ENCODE measurements around a stretch of chr13.

- PRO-cap: no peak
Observed at GRCh38 chr13:18279762-18280299, 901.8 kb downstream of the TUBA3C start.

GRCh38 chr13:18628220-18628744, 553.3 kb downstream of the TUBA3C start:
- PRO-cap: no peak

DNA sequence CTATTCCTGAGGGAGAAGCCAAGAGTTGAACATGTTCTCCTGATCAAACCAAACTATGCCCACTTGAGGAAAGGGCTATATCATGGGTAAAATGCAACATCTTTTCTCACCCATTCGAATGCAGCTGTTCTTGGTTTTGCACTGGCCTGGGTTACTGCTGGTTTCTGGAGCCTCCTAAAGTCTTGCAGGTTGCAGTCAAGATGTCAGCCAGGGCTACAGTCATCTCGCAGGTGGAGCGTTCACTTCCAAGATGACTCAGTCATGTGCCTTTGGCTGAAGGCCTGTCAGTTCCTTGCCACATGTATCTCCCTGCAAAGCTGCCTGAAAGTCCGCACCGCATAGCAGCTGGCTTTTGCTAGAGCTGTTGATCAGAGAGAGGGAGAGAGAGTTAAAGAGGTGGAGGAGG, 57.8 kb upstream of the TUBA3C start:
- PRO-cap: no peak

GRCh38 chr13:19601735-19602934, 31.3 kb upstream of the MPHOSPH8 start:
- PRO-cap: bidirectional peak, plus-strand start at chr13:19601898, minus-strand start at chr13:19601828; bidirectional peak, plus-strand start at chr13:19602164, minus-strand start at chr13:19601985; bidirectional peak, plus-strand start at chr13:19602655, minus-strand start at chr13:19602634

DNA sequence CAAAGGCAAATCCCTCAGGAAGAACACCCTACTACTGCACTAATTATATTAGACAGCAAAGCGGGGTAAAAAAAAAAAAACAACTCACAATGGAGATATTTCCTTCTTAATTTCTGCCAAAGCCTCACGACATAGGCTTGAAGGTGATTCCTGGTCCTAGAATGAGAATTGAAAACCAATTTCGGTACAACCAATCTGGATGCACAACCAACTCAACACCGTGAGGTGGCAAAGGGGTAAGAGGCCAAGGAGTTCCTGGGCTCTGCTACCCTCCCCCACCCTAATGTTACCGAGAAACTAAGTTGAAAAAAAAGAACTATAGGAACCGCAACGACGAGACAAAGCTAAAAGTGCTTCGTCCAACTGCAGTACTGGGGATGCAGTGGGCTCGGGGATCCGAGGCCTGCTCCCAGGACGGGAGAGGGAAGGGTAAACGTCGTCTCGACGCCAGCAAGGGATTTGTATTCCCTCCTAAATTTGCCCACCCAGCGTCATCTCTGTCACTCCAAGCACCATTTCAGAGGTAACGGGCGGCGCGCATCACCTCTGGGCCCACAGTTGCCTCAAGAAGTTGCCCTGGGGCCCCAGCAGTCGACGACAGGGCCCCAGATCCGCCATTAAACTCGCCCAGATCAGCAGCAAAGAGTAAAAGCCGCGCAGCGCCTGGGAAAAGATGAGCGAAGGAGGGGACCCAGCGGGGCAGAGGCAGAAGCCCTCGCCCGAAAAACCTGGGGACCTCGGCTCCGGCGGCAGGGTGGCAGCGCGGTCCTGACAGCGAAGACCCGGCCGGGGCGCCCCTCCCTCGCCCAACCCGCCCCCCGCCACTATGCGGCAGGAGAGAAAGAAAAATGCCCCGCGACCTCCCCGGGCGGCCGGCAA, 899 bp downstream of the ZMYM5 start:
- PRO-cap: bidirectional peak, plus-strand start at position 503 of the sequence, minus-strand start at position 508 of the sequence; bidirectional peak, plus-strand start at position 669 of the sequence, minus-strand start at position 625 of the sequence

DNA sequence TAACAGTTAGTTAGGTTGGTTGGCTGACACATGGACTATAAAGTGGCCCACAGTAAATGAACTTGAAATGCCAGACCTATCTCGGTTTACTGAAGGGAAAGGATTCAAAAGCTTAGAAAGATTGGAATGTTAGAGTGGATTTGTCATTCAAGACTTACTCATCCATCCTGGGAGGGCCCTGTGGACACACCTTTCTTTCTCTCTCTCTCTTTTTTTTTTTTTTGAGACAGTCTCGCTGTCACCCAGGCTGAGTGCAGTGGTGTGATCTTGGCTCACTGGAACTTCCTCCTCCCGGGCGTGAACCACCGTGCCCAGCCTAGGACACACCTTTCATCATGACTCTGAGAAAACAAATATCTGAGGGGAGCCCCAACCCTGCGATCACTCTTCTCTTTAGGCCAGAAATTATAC, 46.9 kb upstream of the ZMYM5 start:
- PRO-cap: no peak

DNA sequence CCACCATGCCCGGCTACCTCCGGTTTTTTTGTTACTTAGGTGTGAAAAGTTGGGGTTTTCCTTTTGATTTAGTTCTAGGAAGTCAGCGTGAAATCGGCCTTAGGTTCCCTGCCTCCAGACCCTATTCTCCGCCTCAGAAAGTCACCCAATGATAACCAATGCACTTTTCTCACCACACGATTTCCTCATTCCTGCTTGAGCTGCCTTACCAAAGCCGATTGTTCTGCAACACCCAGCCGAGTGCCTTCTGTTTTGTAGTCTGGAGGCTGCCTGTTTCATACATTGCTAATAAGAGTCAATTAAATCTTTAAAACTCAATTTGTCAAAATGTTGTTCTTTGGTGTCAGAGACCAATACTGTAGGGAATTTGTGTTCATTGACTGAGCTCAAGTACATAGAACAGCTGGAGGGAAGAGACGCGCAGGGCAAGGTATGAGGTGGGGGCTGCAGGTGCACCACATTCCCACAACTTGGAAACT, 39.7 kb downstream of the GJA3 start:
- PRO-cap: no peak

GRCh38 chr13:20190806-20191584, 1.7 kb downstream of the GJB2 start:
- PRO-cap: no peak

GRCh38 chr13:20191600-20192469, 903 bp downstream of the GJB2 start:
- PRO-cap: no peak

GRCh38 chr13:20405392-20406215, 120.1 kb downstream of the CRYL1 start:
- PRO-cap: no peak

- PRO-cap: no peak
Observed at GRCh38 chr13:20420085-20420347, 105.6 kb downstream of the CRYL1 start.

GRCh38 chr13:20441917-20442281, 83.8 kb downstream of the CRYL1 start:
- PRO-cap: no peak

- PRO-cap: no peak
Observed at GRCh38 chr13:20476282-20476694, 49.4 kb downstream of the CRYL1 start.

DNA sequence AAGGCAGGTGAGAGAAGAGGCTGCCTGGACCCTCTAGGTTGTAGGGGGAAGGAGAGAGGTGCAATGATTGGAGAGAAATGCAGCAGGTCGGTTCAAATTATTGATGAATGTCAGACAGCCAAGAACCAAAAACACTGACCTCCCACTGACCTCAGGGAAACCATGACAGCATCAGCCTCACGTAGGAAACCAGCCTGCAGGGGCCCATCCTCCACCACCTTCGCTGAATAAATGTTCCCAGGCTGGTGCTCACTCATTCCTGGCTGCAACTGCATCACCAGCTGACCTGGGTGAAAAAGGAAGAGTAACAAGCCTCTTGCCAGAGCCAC, 7.0 kb upstream of the IFT88 start:
- PRO-cap: no peak

GRCh38 chr13:20824489-20825246, 50.9 kb upstream of the EEF1AKMT1 start:
- PRO-cap: no peak

GRCh38 chr13:21074928-21076198, 14.0 kb upstream of the LATS2 start:
- PRO-cap: no peak

DNA sequence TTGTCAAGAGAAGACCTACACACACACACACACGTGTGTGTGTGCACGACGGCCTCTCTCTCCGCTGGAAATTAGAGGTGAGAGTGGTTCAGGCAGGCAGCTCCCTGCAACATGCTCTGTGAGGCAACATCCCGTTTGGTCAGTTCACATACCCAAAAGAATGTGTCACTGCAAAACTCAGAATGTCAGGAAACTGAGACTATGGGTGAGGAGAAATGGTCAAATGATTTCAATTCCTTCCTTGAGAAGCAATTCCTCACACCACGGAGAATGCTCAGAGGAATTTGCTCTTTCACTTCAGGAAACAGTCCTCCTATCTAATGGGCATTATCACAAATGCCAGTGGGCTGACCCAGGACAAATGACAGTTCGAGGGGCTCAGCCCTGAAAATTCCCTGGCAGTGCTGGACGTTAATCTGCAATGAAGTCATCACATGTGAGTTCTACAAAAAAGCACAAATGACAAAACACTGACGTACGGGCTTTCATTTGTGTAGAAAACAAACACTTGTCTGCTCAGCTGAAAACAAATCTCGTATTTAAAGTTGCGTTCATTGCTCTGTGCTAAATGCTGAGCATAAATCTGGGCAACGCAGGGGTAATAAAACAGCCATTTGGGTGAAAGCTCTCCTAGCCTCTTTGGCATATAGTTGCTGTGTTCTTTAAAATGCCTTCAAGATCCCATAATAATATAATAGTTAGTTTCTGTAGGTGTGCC, 18.5 kb upstream of the LATS2 start:
- PRO-cap: no peak

DNA sequence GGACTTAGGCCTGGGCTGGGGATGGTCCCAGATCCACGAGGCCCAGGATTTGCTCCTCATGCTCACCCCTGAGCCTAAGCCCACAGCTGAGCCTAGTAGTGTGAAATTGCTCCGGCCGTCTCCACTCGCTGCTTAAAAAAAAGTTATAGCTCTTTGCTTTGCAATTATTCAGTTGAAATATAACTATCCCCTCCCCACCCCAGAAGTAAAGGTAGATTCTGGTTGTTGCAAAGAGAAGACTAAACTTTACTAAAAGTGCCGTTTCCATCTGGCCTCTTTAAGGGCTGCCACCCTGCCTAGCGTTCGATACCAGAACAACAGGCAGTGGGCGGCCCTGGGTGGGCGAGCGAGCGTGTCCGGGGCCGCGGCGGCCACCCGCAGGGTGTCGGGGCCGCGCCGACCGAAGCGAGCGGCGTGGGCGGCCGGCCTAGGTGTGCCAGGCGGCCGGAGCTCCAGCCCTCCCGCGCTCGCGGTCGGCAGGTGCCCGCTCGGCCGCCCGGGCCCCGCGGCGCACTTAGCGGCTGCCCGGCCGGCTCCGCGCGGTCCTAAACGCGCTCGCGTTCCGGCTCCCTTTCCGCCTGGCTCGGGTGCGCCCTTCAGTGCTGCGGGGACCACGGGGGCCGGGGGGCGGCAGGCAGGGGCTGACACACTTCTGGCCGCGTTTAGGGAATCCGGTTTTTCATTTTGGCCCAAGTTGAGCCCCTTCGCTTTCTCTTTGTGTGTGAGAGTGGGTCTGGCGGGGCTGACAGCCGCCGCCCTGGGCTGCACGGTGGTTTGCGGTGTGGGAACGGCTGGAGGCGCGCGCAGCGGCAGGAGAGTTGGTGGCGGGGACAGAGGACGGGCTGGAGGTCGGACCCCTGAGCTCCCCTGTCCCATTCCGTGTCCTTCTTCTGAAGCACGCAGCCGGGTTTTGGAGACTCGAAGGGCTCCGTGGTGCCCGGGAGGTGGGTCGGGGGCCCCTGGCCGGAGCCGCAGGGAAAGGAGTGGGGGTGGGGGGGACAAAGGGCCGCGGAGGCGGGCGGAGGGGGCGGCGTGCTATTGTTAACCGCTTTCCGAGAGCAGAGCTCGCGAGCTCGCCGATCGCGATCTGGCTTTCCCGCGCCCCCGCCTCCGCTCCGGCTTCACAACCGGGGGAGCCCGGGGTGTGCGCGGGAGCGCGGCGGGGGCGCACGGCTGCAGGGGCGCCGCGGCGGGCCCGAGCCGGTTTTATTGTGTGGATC, 2.9 kb downstream of the FGF9 start:
- PRO-cap: bidirectional peak, plus-strand start at position 815 of the sequence, minus-strand start at position 516 of the sequence; bidirectional peak, plus-strand start at position 1,124 of the sequence, minus-strand start at position 1,058 of the sequence

GRCh38 chr13:21674585-21675084, 3.8 kb downstream of the FGF9 start:
- PRO-cap: no peak

GRCh38 chr13:22017262-22017676, 346.4 kb downstream of the FGF9 start:
- PRO-cap: no peak

All from A673 (cell line).